MCF 10A (cell line): ENCODE data around the genes PRUNE1, MLLT11, ZNF687 and MRPL9.

GRCh38 chr1:151002352-151003252, 4.1 kb downstream of the MINDY1 start:
- PRO-cap = no peak
- RRBS = no CpG with 5 or more reads among the region's 6 CpGs

DNA sequence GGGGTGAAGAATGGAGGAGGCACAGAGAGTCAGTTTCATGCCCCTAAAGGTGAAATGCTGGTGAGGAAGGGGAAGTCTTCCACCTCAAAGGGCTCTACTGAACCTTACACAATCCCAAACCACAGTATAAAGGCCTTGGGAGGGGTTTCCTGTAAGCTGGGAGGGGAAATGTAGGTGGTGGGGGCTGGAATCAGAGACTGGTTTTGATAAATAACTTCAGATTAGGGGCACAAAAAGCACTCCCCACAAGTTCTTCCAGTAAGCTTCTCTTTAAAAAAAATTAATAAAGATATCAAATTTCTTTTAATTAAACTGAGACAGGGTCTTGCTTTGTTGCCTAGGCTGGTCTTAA, 3.4 kb downstream of the MINDY1 start:
- PRO-cap = no peak

DNA sequence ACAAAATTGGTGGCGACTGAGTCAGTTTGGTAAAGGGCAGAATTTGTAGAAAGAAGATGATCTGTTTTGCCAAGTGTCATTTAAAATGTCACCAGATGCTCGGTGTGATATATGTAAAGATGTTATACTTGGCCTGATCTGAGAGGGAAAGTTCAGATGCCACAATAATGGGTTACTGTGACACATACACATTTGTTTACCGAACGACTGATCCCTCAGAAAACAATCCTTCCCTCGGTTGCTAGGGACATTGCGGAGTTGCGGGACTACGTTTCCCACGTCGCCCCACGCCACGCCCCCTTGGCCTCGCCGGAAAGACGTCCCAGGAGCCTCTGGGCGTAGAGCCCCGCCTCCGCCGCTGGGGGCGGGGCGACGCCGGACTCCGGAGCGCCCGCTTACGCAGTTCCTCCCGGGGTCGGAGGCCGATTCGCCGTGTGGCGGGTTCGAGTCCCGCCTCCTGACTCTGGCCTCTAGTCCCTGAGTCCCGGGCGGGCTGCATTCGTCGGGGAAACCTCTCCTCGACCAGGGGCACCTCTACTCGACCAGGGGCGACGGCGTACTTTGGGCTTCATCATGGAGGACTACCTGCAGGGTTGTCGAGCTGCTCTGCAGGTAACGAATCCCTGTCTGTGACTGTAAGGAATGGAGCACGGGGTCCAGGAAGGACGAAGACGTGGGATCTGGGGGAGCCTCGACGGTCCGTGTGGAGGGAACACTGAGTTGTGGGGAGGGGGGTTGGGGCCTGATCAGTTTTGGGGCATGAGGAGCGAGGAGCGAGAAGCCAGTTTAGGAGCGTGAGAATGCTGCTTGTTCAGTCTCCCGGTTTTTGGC, at the start of gene PRUNE1:
Gene PRUNE1, plus strand, starts transcription at position 390 of the 831 bp plus-strand sequence.
- PRO-cap = bidirectional peak, plus-strand start at position 402 of the sequence, minus-strand start at position 152 of the sequence
- RRBS = under 1% methylated on average over 19 of the region's 56 CpGs

GRCh38 chr1:151048467-151048956, 961 bp downstream of the C1orf56 start:
- PRO-cap = bidirectional peak, plus-strand start at chr1:151048615, minus-strand start at chr1:151048370
- RRBS = no CpG with 5 or more reads among the region's 16 CpGs

DNA sequence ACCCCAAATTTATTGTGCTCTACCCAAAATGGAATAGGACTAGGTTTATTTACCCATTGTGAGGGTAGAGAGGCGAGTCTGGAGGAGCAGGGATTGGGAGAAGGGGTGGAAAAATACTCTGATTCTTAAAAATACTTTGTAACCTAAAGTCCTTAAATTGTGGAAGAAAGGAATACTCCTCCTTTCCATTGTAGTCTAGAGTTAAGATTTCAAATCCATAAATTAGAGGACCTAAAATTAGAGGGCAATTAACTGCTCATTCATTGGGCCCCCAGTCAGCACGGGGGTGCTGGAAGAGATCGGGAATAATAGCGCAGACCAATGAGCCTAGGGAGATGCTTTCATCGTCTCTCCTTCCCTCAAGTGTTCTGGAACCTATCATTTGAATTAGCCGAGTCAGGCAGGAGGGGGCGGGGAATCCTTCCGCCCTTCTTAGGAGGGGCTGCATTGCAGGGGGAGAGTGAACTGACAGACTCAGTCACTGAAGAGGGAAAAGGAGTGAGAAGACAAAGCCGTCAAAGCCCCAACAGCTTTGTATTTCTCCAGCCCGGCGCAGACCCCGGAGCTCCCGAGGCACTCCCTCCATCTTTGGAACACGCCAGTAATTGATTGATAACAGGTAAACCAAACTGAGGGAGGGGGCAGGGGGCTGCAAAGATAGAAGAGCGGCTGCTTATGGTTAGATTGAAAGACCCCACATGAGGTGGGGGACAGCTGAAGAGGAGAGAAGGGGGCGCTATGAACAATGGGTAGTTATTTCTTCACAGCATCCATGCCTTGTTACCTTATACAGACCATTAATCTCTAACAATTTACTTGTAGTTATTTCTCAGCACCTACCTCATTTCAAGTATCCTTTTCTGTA, at the start of gene MLLT11:
Gene MLLT11, plus strand, starts transcription at position 463 of the 865 bp plus-strand sequence.
- PRO-cap = bidirectional peak, plus-strand start at position 477 of the sequence, minus-strand start at position 368 of the sequence
- RRBS = no CpG with 5 or more reads among the region's 16 CpGs

DNA sequence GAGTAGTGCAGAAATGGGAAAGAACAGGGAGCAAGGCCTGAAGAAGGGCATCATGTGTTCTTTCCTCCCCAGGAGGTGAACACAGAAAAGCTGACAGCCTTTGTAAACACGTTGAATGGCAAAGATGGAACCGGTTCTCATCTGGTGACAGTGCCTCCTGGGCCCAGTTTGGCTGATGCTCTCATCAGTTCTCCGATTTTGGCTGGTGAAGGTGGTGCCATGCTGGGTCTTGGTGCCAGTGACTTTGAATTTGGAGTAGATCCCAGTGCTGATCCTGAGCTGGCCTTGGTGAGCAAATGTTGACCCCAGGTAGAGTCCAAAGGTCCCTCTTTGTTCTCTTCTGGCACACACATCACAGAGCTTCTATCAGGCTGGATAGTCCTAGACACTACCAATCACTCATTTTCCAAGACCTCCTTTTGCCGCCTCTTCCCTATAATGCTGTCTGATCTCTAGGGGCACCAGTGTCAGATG, 10.8 kb downstream of the PSMD4 start:
- PRO-cap = no peak
- RRBS = no CpG with 5 or more reads among the region's 4 CpGs

DNA sequence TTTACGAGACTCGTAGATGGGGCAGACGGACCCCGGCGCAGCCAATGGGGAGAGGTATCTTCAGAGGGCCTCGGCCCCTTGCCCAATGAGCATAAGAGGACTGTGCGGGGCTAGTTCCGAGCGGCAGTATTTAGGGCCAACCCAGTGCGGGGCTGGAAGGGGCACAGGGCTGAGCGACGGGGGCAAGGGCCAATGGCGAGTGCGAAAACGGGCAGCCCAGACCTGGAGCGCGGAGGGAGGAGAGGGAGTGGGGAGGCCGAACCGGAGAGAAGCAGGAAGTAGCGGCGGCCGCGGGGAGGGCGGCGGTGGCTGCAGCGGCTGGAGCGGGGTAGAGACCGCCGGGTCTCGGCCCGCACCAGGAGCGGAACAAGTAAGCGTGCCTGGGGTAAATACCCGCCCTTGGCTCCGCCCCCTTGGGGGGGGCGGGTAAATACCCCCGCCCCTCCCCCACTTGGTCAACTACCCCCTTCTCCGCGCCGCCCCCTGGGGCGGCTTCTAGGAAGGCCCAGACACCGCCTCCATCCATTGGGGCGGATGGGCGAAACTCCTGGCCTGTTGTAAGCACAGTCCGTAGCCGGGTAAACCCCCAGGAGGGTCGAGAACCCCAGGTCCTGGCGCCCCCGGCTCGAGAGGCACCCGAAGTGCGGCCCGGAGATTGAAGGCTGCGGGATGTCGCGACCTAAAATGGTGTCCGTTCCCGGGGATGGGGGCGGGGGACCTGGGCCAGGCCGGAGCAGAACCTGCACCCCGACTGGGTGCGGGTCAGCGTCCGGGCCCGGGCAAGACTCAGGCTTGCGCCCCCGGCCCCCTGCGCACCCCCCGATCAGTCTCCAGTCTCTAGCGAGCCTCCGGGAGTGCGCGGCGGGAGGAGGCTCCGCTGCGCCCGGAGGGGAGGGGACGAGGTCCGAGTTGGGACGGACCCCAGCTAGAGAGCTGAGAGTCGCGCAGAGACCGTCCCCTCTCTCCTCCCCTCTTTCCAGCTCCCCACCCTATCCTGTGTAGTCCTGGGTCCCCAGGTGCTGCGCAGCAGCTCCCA, at the start of gene ZNF687:
Gene ZNF687, plus strand, starts transcription at position 274 of the 1,036 bp plus-strand sequence.
- PRO-cap = bidirectional peak, plus-strand start at position 274 of the sequence, minus-strand start outside the sequence; bidirectional peak, plus-strand start at position 474 of the sequence, minus-strand start at position 361 of the sequence; bidirectional peak, plus-strand start at position 733 of the sequence, minus-strand start at position 643 of the sequence
- RRBS = 2% methylated on average over 33 of the region's 84 CpGs

GRCh38 chr1:151304080-151304433, 22.0 kb downstream of the ZNF687 start:
- PRO-cap = no peak
- RRBS = no CpG with 5 or more reads among the region's 6 CpGs

DNA sequence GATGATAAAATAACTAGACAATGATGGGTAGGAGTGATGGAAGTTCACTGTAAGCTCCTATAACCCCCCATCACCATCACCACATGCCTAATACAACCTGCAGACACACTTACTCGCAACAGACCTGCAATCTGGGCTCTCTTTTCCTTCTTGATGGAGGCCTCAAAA, 508 bp upstream of the RFX5 start:
- PRO-cap = no peak
- RRBS = no CpG with 5 or more reads among the region's 1 CpG

DNA sequence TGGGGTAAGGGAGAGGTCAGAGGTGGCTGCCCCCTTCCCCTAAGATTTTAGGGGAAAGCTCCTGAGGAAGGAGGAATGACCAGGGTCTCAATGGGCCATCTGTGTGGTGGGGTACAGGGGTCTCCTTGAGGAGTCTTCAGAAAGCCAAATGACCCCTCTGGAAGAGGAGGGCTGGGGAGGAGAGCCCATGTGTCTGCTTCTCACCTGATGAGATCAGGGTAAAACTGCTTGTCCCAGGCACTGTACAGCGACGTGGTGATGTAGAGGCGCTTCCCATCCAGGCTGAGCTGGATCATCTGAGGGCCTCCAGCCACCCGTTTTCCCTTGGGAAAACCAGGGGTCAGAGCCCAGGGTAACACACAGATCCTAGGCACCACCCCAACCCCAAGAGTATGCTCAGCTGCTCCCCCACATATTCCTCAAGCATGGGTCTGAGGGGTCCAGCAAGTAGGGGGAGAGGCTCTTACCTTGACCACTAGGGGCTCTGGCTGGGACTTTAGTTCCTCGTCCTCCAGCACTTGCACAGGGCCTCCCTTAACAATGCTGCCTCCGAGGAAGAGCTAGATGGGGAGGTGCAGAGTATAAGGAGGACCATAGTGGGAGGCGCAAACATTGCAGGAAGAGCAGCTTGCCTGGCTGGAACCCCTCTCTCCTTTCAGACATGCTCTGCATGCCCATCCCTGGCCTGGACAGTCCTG, 7.6 kb downstream of the SELENBP1 start:
- PRO-cap = no peak
- RRBS = no CpG with 5 or more reads among the region's 7 CpGs

DNA sequence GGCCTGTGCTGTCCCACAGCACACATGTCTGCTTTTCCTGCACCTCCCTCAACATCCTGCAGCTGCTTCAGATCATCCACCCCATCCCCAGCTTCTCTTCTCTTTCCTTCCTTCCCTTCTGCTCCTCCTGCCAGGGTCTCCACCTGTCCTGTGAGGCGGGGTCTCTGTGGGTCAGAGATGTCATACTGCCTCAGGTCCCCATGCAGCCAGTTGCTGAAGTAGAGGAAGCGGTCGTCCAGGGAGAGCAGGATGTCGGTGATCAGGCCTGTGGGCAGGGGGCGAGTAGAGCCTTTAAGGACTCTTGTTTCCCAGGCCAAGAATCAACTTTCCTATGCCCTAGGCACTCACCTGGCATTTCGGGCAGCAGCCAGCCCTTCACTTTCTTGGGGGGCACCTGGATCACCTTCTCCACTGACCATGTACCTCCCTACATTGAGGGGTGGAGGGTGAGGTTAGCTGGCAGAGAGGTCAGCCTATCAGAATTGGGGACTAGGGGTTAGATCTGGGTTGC, 7.0 kb downstream of the SELENBP1 start:
- PRO-cap = no peak
- RRBS = no CpG with 5 or more reads among the region's 6 CpGs

- PRO-cap = no peak
- RRBS = no CpG with 5 or more reads among the region's 13 CpGs
Observed at GRCh38 chr1:151405816-151406260, 6.5 kb downstream of the PSMB4 start.

GRCh38 chr1:151499879-151500387, 11.3 kb upstream of the CGN start:
- PRO-cap = no peak
- RRBS = no CpG with 5 or more reads among the region's 3 CpGs

- PRO-cap = no peak
- RRBS = no CpG with 5 or more reads among the region's 7 CpGs
Observed at GRCh38 chr1:151508907-151509310, 2.3 kb upstream of the CGN start.

- PRO-cap = no peak
- RRBS = no CpG with 5 or more reads among the region's 5 CpGs
Observed at GRCh38 chr1:151558971-151559548, 19.0 kb downstream of the TUFT1 start.

DNA sequence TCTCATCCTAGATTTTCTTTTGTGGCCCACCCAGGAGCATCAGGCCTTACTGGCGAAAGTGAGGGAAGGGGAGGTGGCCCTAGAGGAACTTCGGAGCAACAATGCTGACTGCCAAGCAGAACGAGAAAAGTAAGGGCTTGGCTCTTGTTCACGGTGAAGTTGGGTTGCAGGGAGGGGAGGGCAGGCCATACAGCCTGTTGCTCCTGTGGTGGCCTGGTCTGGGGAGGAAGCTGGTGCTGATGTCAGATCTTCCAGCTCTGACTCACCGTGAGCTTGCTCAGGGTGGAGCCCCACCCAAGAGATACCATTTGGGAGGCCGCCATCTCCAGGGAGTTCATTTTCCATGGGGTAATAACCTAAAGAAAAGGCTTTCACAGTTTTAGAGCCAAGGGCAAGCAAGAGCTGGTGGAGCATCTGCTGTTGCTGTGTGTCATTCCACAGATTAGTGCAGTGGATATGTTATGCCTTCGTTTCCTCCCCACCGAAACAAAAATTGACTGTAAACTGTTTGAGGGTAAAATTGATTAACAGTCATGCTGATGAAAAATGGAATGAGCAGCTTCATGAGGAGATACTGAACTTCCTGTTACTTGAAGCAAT, 34.9 kb downstream of the TUFT1 start:
- PRO-cap = bidirectional peak, plus-strand start at position 379 of the sequence, minus-strand start at position 220 of the sequence
- RRBS = no CpG with 5 or more reads among the region's 8 CpGs

DNA sequence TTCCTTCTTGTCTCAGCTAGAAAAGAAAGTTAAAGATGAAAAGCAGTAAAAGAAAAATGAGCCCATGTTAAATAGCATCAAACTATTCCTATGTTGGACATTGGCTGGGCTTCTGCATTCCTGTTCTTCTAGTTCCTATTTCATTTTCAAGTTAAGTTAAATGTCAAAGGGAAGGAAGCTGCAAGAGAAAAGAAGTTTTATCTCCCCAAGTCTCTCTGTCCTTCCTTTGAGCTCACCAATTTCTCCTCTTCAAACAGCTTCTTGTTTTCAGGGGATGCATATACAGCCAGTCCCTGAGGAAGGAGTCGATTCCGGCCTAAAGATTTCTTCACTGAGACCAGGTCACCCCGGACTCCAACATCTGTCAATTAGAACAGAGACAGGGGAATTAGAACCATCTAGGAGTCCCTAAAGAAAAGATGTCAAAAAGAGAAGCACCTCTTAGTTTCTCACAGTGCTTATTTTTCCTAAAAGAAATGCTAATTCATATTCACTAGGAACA, 1.1 kb downstream of the MRPL9 start:
- PRO-cap = no peak
- RRBS = no CpG with 5 or more reads among the region's 3 CpGs

- PRO-cap = bidirectional peak, plus-strand start at chr1:151763578, minus-strand start at chr1:151763503
- RRBS = 2% methylated on average over 18 of the region's 43 CpGs
Observed at GRCh38 chr1:151763293-151764171, at the start of gene MRPL9. Gene MRPL9 (minus strand): TSS chr1:151763496.

- PRO-cap = bidirectional peak, plus-strand start at chr1:151790834, minus-strand start at chr1:151790490; unidirectional peak, plus-strand start at chr1:151790945; bidirectional peak, plus-strand start at chr1:151791105, minus-strand start at chr1:151791072; bidirectional peak, plus-strand start at chr1:151791472, minus-strand start at chr1:151791461
- RRBS = 0% methylated on average over 1 of the region's 69 CpGs
Observed at GRCh38 chr1:151790613-151791688, 651 bp upstream of the TDRKH start.

DNA sequence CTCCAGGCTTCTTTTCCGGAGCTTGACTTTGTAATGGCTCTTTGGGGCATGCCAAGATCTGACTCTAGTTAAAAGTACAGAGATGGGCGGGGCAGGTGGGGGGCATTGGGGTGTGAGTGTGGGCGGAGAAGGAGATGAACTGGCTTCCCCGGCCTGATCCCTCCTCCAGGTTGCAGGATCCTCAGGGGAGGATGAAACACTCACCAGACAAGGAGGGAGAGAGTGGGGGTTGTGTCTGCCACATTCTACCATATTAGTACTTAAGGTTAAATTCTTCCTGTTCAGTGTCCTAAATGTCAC, 23.0 kb downstream of the S100A10 start:
- PRO-cap = no peak
- RRBS = no CpG with 5 or more reads among the region's 4 CpGs